Measurements from ENCODE around the genes HNRNPL and ZNF780B.

DNA sequence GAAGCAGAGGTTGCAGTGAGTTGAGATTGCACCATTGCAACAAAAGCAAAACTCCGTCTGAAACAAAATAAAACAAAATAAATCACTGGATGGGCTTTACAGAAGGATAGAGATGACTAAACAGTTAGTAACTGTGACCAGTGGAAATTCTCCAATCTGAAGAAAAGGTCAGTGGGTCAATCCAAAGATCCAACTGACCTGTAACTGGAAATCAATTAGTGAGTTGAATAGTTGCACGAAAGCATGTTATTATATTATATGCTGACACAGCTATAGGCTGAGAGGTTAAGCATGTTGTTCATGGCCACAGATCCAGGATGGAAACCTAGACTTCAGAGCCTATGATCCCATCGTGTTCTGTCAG, 1.5 kb downstream of the ECH1 start:
- PRO-cap: no peak

- PRO-cap: unidirectional peak, minus-strand start at chr19:38849940; unidirectional peak, minus-strand start at chr19:38850214; bidirectional peak, plus-strand start at chr19:38850702, minus-strand start at chr19:38850361
Measured at GRCh38 chr19:38849694-38850439, at the start of gene HNRNPL. TSS of gene HNRNPL (minus strand) at chr19:38849986.

GRCh38 chr19:38852215-38852850, 2.5 kb upstream of the HNRNPL start:
- PRO-cap: bidirectional peak, plus-strand start at chr19:38852729, minus-strand start at chr19:38852347

DNA sequence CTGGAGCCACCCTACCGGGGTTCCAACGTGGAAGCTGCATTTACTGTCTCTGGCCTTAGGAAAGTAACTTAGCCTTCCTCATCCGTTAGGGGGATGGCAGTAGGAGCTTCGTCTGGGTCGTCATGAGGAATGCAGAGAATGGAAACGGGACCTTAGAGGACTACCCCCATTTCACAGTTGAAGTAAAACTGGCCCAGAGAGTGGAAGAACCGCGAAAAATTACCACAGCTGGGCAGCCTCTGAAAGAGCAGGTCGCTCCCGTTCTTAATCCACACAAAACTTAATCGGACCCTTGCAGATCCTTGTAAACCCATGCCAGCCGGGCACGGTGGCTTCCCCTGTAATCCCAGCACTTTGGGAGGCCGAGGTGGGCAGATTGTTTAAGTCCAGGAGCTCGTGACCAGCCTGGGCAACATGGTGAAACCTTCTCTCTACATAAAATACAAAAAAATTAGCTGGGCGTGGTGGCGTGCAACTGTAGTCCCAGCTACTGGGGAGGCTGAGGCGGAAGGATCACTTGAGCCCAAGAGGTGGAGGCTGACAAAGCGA, 3.1 kb upstream of the HNRNPL start:
- PRO-cap: bidirectional peak, plus-strand start at position 123 of the sequence, minus-strand start at position 131 of the sequence

DNA sequence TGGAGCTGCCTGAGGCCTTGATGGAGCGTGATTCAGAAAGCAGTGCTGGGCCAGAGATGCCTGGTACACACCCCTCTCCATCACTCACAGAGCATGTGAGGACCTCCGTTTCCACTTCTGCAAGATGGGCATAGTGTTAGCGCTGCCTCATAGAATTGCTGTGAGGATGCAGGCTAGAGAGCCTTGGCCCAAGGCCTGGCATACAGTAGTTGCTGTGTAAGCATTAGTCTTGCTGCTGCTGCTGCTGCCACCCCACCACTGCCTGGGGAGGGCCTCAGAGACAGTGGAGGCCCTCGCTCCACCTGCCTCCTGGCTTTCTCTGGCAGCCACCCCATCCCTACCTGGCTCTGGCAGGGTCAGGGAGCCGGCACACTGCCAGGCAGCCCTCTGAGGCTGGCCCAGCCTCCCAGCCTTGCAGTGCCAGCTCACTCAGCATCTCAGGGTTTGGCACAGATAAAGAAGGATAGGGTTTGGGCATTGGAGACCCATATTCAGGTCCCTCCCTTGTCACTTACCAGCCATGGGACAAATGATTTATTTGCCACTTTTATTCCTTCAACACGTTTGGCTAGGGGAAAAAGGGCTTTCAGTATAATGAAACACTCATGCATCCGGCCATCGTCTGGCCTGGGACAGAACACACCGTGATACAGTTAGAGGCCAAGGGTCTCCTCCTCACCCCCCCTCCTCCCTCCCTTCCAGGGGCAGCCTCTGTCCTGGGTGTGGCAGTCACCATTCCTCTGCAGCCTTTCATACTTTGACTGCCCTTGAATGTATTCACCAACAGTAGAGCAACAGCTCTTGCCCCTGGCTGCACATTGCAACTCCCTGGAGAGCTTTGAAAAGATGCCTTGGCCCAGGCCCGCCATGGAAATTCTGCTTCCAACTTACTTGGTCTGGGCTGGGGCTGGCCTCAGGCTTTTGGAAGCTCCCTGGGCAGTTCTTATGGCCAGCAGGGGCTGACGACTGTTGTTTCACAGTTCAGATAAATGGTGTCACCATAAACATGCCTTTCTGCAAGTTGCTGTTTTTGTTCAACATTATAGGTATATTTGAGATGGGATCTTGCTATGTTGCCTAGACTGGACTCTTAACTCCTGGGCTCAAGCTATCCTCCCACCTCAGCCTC, 2.8 kb downstream of the PAK4 start:
- PRO-cap: no peak

GRCh38 chr19:39164534-39164771, 32.3 kb upstream of the NCCRP1 start:
- PRO-cap: no peak

GRCh38 chr19:39169476-39169926, 27.3 kb upstream of the NCCRP1 start:
- PRO-cap: no peak

DNA sequence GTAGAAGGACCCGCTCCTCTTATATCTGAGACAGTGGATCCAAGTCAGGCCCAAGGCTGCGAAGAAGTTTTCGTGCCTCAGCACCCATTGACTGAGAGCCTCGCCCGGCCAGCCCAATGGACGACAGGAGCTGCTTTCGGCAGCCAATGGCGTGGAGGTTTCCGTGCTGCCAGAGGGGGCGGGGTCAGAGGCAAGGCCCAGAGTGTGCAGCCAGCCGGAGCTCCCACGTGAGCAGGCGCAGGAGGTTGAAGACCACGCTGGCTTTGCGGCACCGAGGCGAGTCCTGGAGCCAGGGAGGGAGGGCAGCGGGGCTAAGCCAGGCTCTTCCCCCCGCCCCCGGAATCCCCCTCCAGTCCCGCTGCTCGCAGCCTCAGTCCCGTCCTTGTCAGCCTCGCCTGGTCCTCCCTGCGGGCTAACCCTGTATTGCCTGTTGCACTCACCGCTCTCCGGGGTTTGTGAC, 2.2 kb upstream of the IFNL3 start:
- PRO-cap: no peak

- PRO-cap: bidirectional peak, plus-strand start at chr19:39335529, minus-strand start at chr19:39335312; bidirectional peak, plus-strand start at chr19:39335786, minus-strand start at chr19:39335659
Measured at GRCh38 chr19:39335113-39335926, 523 bp downstream of the GMFG start.

GRCh38 chr19:39363621-39364768, 21.8 kb downstream of the SAMD4B start:
- PRO-cap: no peak

GRCh38 chr19:39377204-39378233, 13.4 kb downstream of the PAF1 start:
- PRO-cap: no peak

GRCh38 chr19:39380218-39381374, 10.3 kb downstream of the PAF1 start:
- PRO-cap: no peak

- PRO-cap: bidirectional peak, plus-strand start at chr19:39401779, minus-strand start at chr19:39401601
Measured at GRCh38 chr19:39401400-39402024, 5.1 kb upstream of the ZFP36 start.

GRCh38 chr19:39410587-39410942, 1.9 kb upstream of the PLEKHG2 start:
- PRO-cap: no peak

- PRO-cap: no peak
Measured at GRCh38 chr19:39432914-39433837, 2.6 kb downstream of the RPS16 start.

DNA sequence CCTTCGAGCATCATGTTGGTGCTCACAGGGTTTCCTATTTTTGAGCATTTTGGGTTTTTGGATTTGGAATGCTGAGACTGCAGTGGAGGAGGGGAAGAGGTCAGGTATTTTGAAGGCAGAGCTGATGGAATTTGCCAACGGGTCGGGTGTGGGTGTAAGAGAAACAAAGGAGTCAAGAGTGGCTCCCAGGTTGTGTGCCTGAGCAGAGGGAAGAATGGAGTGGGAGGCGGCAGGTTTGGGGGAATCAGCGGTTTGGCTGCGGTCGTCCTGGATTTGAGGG, 14.7 kb upstream of the TIMM50 start:
- PRO-cap: no peak

GRCh38 chr19:39469005-39469634, 11.5 kb upstream of the TIMM50 start:
- PRO-cap: no peak

DNA sequence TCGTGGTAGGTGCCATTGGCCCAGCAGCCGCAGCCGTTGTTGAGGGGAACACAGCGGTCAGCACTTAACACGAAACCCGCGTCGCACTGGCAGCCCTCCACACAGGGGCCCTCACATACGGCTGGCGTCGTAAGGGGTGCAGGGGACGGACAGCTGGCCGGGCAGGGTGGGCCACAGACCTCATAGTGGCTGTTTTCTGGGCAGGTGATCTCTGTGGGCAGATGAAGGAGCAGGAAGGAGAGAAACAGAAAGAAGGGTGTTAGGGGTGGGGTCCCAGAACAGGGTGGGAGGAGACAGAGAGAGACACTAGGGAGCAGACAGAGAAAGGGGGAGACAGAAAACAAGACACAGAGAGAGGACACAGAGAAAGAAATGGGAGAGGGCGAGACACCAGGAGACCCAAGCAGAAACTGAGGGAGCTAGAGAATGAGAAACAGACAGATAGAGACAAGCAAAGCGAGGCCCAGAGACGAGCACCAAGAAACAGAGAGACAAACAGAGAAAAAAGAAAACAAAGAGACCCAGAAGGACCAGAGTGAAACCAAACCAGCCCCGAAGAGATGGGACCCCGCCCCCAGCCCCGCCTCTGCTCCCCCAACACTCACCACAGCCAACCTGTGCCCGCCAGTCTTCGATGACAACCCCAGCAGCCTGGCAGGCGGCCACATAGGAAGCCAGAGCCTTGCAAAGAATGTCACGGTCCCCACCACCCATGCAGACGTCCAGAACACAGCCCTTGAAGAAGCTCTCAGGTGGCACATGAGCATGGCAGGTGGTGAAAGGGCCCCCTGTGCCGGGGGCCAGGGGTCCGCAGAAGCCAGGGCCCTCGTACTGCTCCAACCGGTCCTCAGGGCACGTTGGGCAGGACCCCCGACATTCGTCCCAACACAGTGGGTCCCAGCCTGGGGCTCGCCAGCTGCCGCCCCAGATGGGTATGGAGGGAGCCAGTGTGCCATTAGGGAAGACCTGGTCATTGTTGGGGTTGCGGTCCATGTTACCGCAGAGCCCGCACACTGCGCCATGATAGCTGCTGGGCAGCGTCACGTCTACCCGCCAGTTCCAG, 47.5 kb upstream of the FBL start:
- PRO-cap: no peak

- PRO-cap: no peak
Measured at GRCh38 chr19:39953446-39953911, 17.5 kb upstream of the PSMC4 start.

GRCh38 chr19:40055483-40056645, at the start of gene ZNF780B:
TSS of gene ZNF780B (minus strand) at chr19:40056231.
- PRO-cap: bidirectional peak, plus-strand start at chr19:40056284, minus-strand start at chr19:40056217

Data from NALM6 (cell line).